Measurements from ENCODE around the gene LRTM2.

GRCh38 chr12:1531955-1532679 is 62.3 kb downstream of the FBXL14 start:
- RRBS: no CpG with 5 or more reads among the region's 19 CpGs

DNA sequence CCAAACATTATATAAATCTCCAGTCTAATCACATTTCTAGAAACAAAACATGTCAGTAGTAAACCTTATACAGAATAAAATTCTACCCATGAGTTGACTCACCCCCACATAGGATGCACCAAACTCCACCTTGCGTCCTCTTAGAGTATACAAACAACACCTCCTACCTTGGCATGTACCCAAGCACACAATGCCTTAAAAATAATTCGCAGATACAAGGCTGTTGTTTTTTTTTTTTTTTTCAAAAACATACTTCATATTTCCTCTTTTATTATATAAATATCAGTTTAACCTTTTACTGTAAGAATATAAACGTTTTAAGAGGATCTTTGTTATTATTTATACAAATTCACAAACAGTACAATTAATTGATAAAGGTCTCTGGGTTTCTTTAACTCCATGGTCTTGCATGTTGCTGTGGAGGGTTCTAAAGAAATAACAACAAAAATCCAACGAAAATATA is 3.2 kb downstream of the FBXL14 start:
- RRBS: no CpG with 5 or more reads among the region's 4 CpGs

DNA sequence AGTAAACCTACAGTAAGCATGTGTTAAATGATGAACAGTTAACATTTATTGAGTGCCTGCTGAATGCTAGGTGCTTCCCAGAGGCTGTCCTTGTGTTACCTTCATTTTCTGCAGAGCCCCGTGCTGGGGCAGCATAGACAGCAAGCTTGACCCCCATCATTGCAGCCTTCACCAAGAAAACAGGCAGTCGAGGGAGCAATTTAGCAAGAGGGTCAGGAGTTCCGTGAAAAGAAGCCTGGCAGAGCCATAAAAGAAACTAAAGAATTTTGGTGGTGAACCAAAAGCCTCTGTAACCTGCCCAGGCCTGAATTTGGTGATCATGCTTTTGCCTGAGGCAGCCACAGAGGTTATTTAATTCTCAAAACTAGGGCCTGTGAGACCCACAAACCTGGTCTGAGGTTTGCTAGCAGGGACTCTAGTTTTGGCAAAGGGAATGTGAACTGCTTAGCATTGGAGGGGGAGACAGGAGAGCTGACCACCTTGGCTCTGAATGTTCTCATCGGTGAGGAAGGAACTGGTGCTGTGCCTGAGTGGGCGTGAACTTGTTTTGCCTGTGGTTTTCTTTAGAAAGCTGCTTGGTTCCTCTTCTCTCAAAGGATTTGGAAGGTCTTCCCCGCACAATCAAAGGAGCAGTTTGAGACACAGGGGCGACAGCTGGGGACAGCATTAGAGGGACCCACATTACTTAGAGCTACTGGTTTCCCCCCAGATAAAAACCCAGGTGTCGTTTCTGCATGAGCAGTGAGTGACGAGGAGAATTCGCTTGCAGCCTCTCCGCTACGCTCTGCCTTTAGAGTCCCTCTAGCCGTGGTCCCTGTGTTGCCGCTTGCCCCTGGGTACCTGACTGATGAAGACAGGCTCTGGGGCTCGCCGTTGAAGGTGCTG is 12.7 kb upstream of the WNT5B start:
- RRBS: no CpG with 5 or more reads among the region's 16 CpGs

DNA sequence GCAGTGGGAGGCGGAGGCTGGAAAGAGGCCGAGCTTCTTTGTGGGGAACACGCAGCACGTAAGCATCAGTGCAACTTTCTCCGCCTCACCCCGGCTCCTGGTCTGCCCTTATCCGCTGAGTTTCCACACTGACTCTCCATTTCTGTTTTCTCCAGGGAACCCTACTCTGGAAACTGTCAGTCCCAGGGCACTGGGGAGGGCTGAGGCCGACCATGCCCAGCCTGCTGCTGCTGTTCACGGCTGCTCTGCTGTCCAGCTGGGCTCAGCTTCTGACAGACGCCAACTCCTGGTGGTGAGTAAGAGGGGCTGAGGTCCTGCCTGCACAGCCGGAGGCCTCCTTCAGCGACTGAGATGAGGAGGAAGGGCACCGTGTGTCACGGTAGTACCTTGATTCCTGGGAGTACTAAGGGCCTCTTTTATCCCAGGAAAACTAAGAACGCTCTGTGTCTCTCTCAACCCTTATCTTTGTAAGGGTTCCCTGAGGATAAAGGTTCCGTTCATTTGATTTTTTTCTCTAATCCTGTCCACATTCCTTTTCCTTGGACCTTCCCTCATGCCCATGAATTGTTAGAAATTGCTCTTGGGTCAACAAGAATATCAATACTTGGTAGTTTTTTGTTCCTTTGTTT is 2.2 kb downstream of the WNT5B start:
- RRBS: no CpG with 5 or more reads among the region's 16 CpGs

DNA sequence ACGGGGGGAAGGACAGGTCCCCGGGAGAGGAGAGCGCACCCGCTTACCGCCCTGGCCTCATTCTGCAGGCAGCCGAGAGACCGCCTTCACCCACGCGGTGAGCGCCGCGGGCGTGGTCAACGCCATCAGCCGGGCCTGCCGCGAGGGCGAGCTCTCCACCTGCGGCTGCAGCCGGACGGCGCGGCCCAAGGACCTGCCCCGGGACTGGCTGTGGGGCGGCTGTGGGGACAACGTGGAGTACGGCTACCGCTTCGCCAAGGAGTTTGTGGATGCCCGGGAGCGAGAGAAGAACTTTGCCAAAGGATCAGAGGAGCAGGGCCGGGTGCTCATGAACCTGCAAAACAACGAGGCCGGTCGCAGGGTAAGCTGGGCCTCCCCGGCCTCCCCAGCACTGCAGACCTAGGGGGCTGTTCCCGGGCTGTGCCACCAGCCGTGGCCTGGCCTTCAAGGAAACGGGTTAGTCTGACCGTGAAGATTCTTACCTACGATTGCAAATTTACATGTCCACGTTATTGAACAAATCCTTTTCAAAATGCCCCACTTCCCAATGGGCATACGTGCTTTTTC is 10.7 kb downstream of the WNT5B start:
- RRBS: 80% methylated on average over 24 of the region's 43 CpGs

DNA sequence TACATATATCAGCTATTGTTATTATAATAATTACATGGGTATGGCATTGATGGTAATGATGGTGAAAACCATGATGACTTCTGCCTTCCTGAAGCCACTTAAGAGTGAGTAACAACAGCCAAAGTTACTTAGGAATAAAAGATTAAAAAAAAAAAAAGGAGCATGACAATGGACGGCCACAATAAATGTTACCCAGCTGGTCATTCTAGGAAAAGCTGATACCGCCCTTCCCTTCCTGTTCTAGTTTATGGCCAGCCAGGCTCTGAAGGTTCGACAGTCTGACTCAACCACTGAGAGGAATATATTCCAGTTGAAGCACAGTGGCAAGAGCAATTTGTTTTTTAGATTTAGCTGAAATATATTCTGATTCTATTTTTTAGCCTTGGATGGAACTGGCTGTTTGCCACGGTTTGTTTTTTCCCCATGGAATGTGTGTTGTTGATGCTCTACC is 9.8 kb upstream of the ADIPOR2 start:
- RRBS: no CpG with 5 or more reads among the region's 4 CpGs

DNA sequence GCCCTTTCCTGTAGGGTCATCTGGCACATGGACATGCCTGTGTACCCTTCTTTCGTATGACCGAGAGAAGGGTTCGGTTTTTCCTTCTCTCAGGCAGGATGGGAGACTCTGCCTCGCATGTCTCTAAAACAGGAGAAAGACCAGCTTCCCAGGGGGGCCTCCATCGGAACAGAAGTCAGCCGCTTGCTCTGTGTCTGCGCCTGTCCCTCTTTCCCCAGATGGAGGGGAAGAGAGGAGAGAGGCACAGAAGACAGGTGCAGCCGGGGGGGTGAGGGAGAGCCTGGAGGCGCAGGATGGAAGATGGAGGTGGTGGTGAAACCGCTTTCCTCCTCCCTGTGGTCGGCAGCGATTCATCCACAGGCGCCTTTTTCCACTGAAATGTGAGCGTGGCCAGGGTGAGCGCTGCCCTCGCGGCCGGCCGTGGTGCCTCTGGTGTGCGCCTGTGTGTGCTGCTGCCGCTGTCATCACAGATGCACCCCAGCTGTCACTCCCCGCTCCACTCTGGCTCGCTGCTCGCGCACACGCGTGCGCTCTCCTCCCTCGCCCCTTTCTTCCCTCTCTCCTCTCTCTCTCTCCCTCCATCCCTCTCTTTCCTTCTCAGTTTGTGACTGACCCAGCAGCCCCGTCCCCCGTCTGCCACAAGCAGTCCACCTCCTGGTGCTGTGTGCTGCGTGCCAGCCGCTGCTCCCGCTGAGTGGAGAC is at the start of gene LRTM2:
TSS of gene LRTM2 (plus strand) at position 581 of the 702 bp plus-strand sequence.
- RRBS: no CpG with 5 or more reads among the region's 34 CpGs

- RRBS: no CpG with 5 or more reads among the region's 29 CpGs
Measured at GRCh38 chr12:1921961-1922448, 3.6 kb upstream of the CACNA2D4 start.

GRCh38 chr12:2017739-2018106 is 13.5 kb upstream of the DCP1B start:
- RRBS: no CpG with 5 or more reads among the region's 6 CpGs

DNA sequence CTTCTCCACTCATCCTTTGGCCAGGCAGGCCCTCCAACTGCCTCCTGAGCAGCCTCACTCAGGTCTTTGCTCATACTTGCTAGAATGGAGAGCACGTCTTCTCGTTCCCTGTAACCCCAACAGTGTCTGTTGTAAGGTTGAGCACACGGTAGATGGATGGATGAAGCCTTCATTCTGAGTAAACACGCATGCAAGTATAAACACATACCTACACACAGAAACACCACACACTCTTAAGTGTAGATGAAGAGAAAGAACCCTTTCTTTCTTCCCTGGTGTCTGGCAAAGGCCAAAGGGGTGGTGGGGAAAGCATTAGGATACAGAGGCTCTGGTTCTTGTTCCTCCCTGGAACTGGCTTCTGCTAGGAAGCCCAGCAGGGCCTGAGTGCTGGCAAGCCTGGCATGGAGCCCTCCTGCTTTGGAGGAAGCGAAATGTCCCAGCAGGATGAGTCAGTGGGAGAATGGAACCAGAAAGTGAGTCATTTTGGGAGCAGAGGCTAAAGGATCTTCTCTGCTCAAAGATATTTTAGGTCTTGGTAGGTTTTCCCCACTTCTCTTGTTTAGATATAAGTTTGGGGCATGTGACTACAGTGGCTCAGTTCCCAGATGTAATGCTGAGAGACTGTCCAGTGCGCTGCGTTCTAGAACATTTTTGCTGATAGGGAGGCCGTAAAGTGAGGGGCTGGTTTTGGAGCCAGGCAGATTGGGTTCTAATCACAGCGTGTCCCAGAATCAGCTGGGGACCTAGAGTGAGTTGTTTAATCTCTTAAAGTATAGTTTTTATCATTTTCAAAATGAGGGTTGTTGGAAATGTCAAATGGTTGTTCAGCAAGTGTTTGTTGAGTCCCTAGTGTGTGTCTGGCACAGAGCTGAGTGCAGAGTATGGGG is 127.5 kb downstream of the CACNA1C start:
- RRBS: no CpG with 5 or more reads among the region's 9 CpGs

DNA sequence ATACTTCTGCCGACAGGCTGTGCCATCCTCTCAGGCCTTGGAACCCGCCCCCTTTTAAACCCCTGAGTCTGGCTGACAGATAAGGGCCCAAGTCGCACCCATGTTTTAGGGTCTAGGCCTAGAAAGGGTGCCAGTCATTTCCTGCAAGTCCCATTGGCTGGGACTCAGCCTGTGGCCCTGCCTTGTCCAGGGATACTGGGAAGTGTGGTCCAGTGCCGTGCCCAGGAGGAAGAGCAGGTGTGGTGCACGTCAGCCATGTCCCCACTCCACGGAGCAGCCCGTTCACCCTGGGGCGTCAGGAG is 138.0 kb downstream of the CACNA1C start:
- RRBS: no CpG with 5 or more reads among the region's 8 CpGs

DNA sequence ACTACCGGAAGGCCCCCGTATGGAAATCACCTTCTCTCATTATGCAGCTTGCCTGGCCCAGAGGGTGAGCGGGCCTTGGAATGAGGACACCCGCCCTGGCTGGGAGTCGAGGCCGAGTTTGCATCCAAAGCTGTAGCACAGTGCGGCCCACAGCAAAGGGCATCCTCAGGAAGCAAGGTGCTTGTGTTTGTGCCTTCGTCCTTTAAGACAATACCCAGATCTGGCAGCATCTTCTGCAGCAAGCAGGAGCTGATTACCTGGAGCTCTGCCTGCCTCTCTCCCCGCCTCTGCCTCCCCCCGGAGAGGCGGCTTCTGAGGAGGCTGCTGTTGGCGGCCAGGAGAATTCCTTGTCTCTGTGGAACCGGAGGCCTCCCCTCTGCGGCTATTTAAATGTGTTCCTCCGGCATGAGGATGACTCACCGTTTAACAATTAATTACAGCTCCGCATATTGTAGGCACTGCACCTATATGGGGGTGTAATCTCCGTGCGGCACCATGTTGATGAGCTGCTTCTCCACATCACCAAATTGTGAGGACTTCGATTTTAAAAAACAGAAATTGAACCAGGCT is 145.3 kb downstream of the CACNA1C start:
- RRBS: 30% methylated on average over 6 of the region's 20 CpGs

DNA sequence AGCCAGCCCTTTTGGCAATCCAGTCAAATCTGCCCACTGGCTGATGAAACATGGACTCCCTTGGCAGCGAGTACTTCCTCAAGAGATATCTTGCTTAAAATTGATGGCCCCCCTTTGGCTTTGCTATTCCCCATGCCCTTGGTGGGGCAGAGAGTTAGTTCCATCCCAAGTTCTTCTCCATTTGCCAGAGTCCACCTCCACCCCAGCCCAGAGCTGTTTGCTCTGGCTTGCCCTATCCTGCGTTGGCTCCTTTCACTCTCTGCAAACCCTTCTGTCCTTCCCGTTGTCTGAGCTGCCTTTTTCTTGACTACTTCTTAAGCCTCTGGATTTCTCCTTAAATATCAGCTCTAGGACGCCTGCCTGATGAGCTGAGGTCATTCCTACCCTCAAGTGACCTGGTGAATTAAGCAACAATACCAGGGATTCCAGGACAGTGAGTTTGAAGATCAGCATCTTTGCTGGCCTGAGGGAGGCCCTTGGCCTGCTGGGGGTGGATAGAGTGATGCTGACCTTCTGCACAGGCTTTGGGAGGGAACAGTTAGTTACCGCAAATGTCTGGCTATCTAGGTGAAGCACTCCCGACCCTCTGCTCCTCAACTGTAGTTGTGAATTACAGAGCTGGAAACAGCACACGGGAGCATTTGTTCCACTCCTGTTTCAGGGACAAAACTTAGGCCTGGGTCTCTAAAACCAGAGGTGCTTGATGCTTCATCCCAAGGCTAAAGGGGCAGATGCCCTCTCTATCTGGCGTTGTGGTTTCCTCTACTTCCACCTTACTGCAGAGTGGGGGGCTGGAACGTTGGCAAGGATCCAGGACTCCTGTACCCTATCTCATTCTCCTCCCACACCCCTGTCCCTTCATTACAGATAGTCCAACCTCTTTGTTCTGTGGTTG is 212.1 kb downstream of the CACNA1C start:
- RRBS: no CpG with 5 or more reads among the region's 9 CpGs

- RRBS: no CpG with 5 or more reads among the region's 7 CpGs
Measured at GRCh38 chr12:2295615-2296552, 243.1 kb downstream of the CACNA1C start.

DNA sequence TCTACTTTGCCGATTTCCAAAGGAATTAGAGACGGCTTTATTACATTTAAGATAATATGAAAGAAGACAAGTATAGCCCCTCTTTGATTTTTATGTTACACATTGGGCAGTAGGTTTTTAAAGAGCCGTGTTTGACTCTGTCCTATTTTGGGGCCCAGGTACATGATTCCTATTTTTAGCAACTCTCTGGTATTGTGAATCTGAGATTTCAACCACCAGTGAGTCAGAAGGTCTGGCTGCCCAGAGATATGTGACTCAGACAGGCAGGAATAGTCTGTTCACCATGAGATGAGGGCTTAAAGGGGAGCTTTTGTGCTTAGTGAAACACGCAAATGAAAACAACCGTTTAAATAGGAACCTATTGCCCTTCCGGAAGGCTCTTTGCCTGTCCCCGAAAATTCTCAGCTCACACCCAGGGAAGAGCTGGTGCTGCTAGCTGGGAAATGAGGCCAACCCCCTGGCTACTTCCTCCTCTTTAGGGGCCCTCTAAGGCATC is 283.5 kb downstream of the CACNA1C start:
- RRBS: no CpG with 5 or more reads among the region's 7 CpGs

DNA sequence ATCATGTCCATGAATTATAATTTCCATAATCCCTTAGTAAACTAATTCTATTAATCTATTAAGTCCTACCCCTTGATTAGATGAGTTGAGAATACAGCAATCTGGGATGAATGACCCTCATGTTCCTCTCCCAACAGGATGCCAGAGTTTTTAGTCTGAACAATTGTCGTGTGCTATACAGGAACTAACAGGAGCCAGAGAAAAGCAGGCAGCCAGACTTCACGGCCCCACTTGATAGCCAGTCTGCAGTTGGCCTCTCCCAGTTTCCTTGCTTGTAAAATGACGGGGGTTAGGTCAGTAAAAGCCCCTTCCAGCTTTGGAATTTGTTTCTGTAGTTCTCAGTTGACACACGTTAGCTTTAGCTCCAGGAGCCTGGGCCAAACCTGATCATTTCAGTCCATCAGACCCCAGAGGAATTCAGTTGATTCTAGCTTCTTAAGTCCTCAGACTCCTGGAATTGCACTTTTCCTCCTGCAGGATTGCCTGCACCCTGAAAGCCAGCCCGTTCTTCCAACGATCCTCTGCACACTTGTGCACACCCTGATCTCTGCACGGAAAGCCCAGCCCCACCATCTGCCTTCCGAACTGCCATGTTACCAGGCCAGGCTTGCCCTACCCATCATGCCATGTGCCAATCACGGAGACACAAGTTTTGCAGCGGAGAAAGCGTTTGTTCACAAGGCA is 266.7 kb upstream of the FKBP4 start:
- RRBS: no CpG with 5 or more reads among the region's 11 CpGs

DNA sequence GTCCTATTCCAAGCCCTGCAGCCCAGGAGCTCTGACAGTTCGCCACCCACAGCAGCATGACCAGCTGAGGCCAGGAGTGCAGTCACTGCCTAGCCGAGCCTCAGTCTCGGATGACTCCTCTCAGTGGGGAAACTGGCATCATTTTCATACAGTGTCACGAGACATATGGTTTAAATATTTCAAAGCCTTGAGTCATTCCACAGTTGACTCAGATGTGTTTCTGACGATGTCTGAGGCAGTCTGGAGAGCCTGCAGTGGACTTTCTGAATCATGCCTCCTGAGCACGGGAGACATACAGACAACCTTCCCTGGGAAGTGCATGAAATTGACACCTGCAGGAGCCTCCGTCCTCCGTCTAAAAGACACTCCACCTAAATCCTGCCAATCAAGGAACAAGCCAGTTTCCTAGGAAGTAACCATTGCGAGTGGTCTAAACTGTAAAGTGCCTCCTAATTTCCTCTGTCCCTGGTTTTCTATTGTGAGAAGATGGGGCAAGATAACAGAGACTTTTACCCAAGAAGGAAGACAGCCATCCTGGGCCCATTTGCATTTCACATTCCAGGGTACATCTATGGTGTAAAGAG is 180.9 kb upstream of the FKBP4 start:
- RRBS: no CpG with 5 or more reads among the region's 9 CpGs

DNA sequence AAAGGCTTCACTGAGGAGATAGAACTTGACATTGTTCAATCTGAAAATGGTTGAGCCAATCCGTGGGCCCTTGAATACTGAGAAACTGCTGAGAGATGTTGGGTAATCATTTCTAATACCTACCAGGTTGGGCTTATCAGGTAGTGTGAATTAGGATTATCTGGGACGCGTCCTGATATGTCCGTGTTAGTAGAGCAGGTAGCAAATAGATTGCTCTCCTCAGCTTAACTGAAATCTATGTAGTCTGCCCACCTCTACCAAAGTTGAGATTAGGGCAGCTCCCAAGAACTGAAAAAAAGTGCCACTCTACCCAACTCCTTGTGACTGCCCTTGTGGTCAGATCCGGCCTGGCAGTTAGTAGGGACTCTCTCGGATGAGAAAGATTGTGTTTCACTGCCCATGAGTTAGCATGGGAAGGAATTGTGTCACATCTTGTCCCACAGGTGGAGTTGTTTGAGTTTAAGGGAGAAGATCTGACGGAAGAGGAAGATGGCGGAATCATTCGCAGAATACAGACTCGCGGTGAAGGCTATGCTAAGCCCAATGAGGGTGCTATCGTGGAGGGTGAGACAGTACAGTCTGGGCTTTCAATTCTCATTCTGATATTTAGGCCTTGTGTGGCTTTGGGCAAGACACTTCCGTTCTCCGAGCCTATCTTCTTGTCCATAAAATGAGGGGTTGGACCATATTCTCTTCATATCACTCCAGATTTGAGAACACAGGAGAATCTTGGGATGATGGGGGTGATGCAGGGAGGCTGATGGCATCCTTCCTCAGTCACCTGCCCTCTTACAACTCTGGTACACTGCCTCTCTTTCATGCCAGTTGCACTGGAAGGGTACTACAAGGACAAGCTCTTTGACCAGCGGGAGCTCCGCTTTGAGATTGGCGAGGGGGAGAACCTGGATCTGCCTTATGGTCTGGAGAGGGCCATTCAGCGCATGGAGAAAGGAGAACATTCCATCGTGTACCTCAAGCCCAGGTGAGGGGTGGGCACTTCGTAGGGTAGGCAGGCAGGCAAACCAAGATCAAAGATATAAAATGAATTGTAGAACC is 3.8 kb downstream of the FKBP4 start:
- RRBS: no CpG with 5 or more reads among the region's 20 CpGs

- RRBS: no CpG with 5 or more reads among the region's 4 CpGs
Measured at GRCh38 chr12:2825142-2825632, 9.6 kb downstream of the NRIP2 start.

- RRBS: no CpG with 5 or more reads among the region's 6 CpGs
Measured at GRCh38 chr12:2858301-2858866, 1.5 kb upstream of the TEX52 start.